ENCODE measurements around the genes VGF and NAT16.

DNA sequence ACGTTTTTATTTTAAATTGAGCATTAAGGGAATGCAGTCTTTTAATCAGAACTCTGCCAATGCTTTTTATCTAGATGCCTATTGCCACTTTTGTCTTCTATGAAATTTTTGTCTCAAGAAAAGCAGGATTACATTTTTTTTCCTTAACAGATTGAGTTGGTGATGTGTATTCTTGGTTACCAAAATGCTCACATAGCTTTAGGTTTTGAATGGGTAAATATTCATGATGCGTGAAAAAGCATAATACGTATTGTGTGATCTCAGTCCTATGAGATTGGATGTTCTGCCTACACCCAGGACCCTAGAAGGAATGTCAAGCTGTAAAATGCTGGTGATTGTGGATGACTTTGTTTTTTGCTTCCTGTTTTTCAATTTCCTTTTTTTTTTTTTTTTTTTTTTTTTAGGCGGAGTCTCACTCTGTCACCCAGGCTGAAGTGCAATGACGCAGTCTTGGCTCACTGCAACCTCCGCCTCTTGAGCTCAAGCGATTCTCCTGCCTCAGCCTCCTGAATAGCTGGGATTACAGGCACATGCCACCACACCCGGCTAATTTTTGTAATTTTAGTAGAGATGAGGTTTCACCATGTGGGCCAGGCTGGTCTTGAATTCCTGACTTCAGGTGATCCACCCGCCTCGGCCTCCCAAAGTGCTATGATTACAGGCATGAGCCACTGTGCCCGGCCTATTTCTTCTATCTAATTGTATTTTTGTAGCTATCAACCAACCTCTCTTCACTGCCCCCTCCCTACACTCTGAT, 14.7 kb upstream of the ACHE start:
- PRO-cap, 2 experiments, result no peak in any of the 2 experiments

DNA sequence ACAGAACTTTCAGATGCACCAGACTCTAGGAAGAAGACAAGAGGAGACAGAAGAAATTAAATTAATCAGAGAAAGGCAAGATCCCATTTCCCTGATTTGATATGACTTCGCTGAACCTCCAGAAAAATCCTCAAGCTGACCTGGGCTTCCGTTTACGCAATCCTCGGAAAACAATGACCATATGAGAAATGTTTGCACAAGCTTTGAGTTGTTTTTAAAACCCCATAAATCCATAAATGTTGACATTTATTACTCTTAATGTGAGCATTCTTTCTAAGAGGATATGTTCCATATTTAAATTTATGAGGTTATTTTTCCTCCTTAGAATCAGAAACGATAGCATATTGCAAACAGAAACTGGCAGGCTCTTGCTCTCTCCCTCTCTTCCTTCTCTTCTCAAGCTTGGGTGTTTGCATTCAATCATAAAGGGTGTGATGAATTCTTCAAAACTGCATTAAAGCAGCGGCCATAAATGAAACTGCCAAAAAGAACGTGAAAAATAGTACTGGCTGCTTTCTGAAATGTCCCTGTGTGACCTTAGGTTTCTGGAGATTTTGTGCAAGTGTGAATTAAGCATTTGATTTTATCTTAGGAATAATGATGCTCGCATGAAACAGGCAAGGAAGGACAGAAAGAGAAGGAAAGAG, 6.9 kb upstream of the MUC3A start:
- PRO-cap, 2 experiments, result peak in 2 of 2 experiments; most common minus-strand start position 98 of the sequence (in 2)

GRCh38 chr7:100955971-100956916, 6.9 kb downstream of the MUC3A start:
- PRO-cap, 2 experiments, result no peak in any of the 2 experiments

- PRO-cap, 2 experiments, result no peak in any of the 2 experiments
These were observed 739 bp upstream of the MUC12 start for GRCh38 chr7:100968543-100969108.

DNA sequence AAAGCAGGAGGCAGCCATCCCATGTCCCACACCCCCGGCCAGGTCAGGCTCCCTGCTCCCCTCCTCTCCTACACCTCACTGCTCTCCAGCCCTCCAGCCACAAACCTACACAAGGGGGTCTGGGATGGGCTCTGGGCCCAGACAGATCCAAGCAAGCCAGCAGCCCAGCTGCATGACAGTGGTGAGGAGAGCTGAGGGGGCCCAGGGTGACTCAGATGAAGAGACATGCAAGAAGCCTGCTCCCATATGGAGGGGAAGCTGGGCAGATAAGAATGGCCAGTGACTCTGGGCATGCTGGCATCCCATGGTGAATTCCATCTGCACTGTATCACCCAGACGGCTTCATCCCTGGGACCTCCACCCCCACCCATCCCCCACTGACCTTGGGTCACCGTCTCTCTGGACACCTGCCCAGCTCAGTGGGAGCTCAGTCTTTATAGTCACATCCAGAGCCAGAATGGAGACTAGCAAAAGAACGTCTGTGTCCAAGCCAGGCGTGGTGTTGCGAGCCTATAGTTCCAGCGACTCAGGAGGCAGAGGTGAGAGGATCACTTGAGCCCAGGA, 9.6 kb upstream of the SERPINE1 start:
- PRO-cap, 2 experiments, result no peak in any of the 2 experiments

DNA sequence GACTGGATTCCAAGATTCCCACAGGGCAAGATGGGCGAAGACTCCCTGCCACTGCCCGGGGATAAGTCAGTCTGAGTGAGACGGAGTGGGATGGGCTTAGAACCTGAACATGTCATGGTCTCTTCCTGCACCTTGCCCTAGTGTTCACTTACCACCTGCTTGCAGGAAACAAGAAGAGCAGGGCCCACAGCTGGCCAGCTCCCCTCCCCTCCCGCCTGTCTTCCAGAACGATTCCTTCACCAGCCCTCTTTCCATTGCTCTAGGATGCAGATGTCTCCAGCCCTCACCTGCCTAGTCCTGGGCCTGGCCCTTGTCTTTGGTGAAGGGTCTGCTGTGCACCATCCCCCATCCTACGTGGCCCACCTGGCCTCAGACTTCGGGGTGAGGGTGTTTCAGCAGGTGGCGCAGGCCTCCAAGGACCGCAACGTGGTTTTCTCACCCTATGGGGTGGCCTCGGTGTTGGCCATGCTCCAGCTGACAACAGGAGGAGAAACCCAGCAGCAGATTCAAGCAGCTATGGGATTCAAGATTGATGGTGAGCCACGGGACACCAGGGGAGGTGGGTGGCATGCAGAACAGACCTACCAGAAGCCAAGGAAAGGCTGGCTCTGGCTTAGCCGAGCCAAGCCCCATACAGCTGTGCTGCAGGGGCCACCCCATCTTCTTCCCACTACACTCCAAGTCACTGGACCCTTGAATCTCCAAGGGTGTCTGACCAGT, 1.4 kb downstream of the SERPINE1 start:
- PRO-cap, 2 experiments, result no peak in any of the 2 experiments

DNA sequence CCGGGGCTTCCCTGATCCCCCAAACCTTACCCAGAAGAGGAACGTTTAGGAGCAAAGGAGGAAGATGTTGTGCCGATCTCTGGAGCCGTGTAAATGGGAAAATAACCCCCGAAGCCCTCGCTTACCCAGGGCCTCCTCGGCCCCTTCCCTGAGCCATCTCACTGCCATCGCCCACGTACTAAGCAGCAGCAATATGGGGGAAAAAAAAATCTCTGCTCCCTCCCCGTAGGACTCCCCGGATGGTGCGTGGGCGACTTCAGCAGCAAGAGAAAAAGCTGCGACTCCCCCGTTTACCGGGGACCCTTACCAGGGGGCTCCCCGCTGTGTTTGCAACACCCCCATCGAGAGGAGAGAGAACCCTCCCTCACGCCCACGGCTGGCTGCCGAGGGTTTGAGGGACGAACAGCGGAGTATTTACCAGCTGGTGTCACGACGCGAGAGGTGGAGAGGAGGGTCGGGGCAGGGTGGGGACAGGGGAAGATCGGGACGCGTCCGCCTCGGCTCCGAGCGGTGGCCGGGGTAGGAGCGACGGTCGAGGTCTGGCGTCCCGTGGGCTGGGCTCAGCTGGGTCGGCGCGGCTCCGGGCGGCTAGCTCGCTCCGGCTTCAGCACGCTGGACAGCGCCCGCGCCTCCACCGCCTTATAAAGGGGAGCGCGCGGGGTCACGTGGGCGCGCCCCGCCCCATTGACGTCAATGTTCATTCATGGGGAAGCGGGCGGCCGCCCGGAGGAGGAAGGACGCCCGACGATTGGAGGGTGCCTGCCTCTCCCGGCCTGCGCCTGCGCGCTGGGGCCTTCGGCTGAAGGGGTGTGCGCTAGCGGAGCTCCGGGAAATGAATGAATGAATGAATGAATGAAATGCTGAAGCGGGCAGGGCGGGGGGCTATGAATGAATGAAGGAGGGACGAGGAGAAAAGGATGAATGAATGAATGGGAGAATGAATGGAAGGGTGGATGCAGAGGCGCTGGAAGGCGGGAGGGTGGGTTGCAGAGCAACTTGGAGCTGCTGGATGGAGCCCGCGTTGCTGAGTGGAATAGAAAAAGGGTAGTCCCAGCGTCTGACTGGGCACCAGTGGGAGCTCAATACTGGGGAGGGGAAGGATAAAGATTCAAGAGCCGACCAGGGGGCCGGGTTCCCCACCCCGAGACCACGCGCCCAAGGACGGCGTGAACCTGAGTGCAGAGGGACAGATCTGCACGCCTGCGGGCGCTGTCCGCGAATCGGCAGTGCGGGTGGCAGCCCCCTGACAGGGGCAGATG, at the start of gene VGF:
Gene VGF, minus strand, starts transcription at position 614 of the 1,259 bp plus-strand sequence.
- PRO-cap, 2 experiments, result peak in 2 of 2 experiments; most common minus-strand start position 614 of the sequence (in 2)

DNA sequence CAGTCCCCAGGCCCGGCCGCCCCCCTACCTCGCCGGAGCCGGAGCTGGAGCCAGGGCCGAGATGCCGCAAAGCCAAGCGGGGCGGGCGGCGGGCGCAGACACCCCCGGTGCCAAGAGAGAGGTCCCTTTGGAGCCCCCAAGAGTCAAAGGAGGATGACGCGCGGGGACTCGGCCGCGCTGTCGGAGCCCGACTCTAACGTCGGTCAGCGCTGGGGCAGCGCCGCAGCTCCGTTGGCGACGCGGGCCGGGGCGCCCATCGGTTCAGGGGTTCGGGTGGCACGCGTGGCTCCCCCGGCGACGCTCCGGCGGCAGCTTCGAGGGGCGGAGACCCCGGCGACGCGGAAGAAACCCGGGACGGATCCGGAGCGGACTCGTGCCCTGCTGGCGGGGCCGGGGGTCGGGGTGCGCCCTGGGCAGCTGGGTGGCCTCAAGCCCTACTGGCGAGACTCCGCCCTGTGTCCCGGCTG, at the start of gene NAT16:
Gene NAT16, minus strand, starts transcription at position 280 of the 467 bp plus-strand sequence.
- PRO-cap, 2 experiments, result no peak in any of the 2 experiments

DNA sequence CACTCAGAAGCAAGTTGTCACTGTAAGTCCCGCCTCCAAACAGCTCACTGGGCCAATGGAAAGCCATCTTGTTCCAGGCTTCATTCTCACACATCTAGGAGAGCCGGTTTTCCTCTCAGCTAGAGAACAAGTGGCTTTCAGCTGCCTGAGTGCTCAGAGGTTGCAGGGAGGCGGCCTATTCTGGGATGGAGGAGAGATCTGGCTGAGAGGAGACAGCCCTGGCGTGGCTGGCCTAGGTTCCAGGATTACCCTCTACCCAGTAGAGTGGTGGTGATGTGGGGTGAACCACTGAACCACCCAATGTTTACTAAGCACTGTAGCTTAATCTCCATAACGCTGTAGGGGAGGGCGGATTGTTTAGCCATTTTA, 2.5 kb upstream of the NAT16 start:
- PRO-cap, 2 experiments, result no peak in any of the 2 experiments

DNA sequence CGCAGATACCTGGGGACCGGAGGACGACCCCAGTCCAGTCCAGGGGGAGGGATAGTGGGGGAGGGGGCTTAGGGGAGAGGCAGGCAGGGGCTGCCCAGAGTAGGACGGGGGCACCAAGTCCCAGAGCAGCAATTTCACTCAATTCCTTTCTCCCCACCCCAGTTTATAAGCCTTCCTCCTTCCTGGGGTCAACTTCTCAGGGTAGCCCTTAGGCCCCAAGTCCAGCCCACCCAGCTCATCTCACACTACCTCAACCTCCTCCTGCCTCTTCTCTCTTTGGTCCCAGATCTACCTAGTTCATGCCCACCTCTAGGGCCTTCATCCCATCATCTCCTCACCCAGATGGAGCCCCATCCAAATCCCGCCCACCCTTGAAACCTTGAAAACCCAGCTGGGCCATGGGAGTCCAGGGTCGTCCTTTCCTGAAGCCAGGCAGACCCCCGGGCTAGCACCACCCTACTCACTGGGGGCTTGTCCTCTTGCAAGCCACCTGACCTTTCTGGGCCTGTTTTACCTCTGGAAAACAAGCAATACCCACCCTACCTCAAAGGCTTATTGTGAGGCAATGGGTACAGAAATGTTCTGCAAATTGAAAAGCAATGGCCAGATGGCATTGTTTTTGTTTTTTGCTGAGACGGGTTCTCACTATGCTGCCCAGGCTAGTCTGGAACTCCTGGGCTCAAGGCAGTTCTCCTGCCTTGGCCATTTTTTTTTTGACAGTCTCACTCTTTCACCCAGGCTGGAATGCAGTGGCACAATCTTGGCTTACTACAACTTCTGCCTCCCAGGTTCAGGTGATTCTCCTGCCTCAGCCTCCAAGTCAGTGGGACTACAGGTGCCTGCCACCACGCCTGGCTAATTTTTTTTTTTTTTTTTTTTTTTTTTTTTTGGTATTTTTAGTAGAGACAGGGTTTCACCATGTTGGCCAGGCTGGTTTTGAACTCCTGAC, 4.4 kb downstream of the CLDN15 start:
- PRO-cap, 2 experiments, result no peak in any of the 2 experiments

DNA sequence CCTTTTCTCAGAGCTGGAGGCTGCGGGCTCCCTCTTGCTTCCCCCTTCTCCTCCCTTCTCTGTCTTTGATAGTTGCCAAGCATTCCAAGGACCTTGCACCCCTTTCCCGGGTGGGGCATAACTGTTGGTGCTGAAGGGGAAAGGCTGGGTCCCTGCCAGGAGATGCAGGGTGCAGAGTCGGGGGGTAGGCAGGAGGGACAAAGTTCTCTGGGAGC, 2.2 kb downstream of the CLDN15 start:
- PRO-cap, 2 experiments, result no peak in any of the 2 experiments

GRCh38 chr7:101236883-101237531, 595 bp downstream of the CLDN15 start:
- PRO-cap, 2 experiments, result no peak in any of the 2 experiments

DNA sequence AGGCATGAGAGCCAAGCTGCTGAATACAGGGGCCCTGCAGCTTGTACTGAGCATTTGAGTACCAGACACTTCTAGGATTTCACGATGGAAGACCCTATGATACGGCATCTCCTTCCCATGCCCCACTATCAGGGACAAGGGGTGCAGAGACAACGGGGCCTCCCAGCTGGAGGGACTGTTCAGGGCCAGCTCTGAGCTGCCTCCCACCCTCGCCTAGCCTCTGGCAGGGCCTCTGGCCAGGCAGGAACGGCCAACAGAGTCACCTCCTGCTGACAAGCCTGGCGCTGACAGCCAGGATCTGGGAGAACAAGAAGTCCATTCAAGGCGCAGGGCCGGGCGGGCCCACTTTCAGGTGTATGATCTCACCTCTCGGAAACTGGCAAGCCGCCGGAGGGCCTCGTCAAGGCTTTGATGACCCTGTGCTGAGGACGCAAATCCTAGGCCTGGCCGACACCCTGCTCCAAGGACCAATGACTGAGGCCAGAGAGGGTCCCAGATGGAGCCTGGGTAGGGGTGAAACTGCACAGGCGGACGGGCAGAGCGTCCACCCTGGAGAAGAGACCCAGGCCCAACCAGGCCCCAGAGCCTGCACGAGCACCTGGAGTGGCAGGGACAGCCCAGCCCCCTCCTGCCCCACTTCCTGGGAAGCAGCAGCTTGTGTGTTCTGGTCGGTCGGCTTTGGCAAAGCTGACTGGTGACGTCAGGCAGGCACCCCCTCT, 30.7 kb downstream of the MYL10 start:
- PRO-cap, 2 experiments, result no peak in any of the 2 experiments

DNA sequence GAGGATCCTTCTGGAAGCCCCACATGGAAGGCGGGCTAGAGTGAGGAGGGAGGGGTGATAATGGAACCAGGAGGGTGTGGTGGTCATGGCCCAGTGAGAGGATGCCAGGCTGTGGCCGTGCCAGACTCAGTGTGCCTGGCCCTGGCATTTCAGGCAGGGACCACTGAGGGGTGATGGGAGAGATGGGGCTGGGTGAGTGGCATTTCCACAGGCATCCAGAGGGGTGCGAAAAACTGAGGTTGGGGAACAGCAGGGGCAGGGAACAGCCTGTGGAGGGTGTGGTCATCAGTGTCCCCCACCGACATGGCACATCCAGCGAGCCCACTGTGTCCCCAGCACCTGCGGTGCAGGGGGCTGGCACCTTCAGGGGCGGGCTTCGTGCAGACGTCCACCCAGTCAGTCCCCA, 14.7 kb downstream of the CUX1 start:
- PRO-cap, 2 experiments, result no peak in any of the 2 experiments

GRCh38 chr7:101947426-101948265, 130.2 kb downstream of the CUX1 start:
- PRO-cap, 2 experiments, result no peak in any of the 2 experiments

- PRO-cap, 2 experiments, result no peak in any of the 2 experiments
These were observed 155.6 kb downstream of the CUX1 start for GRCh38 chr7:101972746-101973706.

- PRO-cap, 2 experiments, result no peak in any of the 2 experiments
These were observed 165.9 kb upstream of the SH2B2 start for GRCh38 chr7:102120669-102121271.

- PRO-cap, 2 experiments, result no peak in any of the 2 experiments
These were observed 6.4 kb downstream of the SH2B2 start for GRCh38 chr7:102293102-102293479.

GRCh38 chr7:102397358-102397807, 1.2 kb downstream of the PRKRIP1 start:
- PRO-cap, 2 experiments, result no peak in any of the 2 experiments

DNA sequence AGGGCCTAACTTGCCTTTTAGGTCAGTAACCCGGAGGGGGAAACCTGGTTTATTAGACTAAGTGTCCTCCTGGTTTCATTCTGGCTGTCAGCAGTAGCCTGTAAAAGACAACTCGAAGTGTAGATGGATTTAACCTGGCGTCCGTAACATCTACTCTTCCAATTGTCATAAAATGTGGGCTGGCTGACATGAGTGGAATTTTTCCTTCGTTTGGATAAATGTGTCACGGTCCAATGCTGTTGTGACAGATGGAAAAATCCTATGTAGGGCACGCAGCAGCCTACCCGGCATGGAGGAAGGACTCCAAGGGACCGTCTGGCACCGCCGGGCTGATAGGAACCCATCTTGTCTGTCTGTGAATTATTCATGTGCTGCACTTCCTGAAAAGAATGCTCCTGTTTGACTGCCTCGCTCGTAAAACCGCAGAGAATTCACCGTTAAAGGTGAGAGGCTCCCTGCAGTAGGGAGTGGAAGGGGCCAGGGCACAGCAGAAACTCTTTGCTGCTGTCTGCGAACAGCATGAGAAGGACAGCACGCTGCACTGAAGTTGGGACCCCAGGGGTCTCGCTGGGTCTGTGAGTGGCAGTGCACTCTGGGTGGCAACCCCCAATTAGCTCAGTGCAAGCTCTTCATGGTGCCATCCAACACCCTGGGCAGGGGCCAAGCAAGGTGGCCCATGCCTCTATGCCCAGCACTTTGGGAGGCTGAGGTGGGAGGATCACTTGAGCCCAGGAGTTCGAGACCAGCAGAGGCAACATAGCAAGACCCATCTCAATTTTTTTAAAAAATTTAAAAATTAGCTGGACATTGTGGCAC, 1.6 kb upstream of the ORAI2 start:
- PRO-cap, 2 experiments, result peak in 1 of 2 experiments; most common plus-strand start position 467 of the sequence (in 1); most common minus-strand start position 317 of the sequence (in 1)